Frontal cortex (tissue), 2 donors: Measurements from ENCODE around the gene EHBP1L1.

DNA sequence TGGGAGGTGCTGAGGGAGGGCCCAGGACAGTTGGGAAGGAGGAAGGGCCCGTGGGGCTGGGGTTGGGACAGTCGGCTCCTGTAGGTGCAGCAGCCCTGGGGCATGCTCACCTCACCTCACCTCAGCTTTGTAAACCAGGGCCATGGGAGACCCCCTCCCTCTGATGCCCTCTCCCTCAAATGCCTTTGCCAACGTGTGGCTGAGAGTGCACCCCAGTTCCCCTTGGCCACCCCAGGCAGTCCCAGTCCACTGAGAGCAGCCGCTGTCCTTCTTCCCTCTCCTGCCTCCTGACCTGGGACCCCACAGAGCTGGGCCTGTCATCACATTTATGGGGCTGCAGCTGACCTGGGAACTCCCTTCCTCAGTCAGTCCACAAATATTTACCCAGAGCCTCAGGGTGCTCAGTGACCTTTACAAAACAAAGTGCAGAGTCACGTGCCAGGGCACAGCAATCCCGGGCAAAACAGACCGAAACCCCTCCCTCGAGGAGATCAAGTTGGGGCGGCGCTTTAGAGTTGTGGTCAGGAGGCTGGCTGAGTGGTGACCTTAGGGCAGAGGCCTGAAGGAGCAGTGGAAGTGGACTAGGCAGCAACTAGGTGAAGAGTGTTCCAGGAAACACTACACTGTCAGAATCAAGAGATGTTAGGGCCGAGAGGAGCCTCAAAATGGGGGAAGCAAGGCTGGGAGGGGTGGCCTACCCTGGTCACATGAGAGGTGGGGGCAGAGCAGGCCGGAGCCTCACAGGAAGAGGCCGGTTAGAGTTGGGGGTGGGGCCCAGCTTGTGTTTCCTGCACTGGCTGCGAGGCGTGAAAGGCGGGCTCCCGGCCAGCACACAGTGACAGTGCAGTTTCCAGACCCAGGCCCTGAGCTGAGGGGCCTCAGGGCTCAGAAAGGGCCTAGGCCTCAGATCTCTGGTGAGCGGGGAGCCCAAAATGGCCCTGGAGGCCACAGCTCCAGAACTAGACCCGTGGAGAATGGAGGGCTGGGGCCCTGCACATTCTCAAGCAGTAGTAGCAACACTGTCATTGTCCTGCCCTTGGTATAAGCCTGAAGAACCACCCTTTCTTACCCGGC lies 32.3 kb downstream of the FRMD8 start:
- RAMPAGE, long total RNA, result no peak

GRCh38 chr11:65436651-65436915 lies 50.1 kb downstream of the FRMD8 start:
- RAMPAGE, long total RNA, result no peak

DNA sequence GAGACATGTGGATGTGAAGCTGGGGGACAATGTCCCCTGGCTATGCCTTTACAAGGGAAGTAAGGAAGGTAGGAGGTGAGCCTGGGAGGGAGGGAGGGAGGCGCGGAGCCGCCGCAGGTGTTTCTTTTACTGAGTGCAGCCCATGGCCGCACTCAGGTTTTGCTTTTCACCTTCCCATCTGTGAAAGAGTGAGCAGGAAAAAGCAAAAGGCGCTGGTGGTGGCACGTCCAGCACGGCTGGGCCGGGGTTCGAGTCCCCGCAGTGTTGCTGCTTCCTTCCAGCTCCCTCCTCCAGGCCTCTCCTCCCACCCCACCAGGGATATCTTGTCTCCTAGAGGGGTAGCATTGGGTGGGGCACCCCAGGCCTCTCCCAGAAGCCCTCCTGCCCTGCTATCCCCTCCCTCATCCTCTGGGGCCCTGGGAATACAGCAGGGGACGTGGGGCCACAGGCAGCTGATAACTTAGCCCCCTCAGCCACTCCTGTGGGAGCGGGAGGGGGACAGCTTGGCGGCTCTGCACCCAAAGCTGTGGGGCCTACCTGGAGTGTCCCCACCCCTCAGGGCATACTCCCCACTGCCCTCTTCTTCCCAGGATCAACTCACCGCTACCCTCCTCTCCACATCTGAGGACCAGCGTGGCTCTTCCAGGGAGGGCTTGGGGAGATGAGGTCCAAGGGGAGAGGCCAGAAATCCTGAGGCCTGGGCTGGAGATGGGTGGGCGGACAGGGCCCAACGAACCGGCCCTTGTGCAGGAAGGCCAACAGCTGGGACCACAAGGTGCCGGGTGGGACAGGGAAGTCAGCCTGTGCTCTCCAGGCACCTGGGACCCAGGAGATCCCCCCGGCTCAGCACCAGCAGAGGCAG lies 59.1 kb downstream of the FRMD8 start:
- RAMPAGE, long total RNA, result no peak

GRCh38 chr11:65481400-65482110 lies 43.3 kb upstream of the SCYL1 start:
- RAMPAGE, long total RNA, result no peak

- RAMPAGE, long total RNA, result no peak
Measured at GRCh38 chr11:65491551-65492549, 33.0 kb upstream of the SCYL1 start.

DNA sequence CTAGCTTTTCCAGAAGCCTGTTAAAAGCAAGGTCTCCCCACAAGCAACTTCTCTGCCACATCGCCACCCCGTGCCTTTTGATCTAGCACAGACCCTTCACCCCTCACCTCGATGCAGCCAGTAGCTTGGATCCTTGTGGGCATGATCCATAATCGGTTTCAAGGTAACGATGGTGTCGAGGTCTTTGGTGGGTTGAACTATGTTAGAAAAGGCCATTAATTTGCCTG lies 19.5 kb upstream of the SCYL1 start:
- RAMPAGE, long total RNA, result no peak

DNA sequence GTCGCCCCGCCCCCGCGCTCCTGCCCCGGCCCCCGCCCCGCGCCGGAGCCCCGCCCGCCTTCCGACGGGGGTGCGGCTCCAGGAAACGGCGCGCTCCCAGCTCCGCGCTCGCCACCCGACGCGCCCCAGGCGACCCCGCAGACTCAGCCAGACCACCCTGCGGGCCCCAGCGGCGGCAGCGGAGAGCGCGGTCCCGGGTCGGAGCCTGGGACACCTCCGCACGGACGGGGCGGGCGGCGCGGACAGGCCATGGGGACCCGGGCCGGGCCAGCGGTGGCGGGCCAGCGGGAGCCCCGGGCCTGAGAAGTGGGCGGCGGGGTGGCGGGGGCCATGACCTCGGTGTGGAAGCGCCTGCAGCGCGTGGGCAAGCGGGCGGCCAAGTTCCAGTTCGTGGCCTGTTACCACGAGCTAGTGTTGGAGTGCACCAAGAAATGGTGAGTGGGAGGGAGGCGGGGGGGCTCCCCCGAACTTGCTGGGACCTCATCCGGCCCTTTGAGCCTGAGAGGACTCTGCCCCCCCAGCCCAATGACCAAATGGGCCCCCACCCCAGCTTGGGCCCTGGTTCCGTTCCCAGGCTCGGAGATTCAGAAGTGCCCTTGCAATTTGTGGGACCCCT lies at the start of gene EHBP1L1:
EHBP1L1 (plus strand) TSS at position 81 of the 616 bp plus-strand sequence.
- RAMPAGE, long total RNA, result no peak

DNA sequence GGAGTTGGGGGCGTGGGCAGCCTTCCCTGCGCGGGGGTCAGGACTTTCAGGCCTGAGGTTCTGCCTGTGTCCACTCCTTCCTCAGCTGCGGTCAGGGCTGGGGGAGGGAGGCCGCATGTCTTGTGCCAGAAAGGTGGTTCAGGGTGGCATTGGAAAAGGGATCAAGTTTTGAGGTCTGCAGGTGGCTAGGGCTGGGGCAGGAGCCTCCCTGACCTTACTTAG lies 647 bp downstream of the EHBP1L1 start:
- RAMPAGE, long total RNA, result no peak

GRCh38 chr11:65594838-65595474 lies 644 bp downstream of the KCNK7 start:
- RAMPAGE, long total RNA, result no peak

- RAMPAGE, long total RNA, result no peak
Measured at GRCh38 chr11:65646880-65648098, 9.4 kb downstream of the SIPA1 start.

- RAMPAGE, long total RNA, result no peak
Measured at GRCh38 chr11:65649049-65649446, 11.1 kb downstream of the SIPA1 start.

- RAMPAGE, long total RNA, result no peak
Measured at GRCh38 chr11:65781157-65782088, 647 bp upstream of the AP5B1 start.

- RAMPAGE, long total RNA, result no peak
Measured at GRCh38 chr11:65788847-65789511, 2.1 kb downstream of the OVOL1 start.

- RAMPAGE, long total RNA, result no peak
Measured at GRCh38 chr11:65853755-65854576, 4.0 kb downstream of the CFL1 start.

DNA sequence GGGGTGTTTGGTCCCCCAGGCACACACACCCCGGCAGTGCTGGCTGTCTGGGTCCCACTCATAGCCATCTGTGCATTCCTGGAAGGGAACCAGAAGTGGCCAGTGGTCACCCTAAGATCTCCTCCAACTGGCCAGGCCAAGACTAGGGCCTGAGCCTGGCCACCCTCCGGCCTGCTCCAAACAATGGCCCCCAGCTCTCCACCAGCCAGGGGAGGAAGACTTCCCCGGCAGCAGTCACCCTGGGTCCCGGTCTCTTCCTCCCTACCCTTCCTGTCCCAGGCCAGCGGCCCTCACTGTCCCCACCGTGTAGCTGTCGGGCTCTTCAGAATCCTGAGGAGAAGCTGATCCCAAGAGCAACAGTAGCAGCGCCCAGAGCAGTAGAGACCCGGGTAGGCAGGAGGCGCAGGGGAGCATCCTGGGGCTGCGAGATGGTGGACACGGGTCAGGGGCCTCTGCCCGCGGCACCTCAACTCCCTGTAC lies 619 bp downstream of the EFEMP2 start:
- RAMPAGE, long total RNA, result no peak

DNA sequence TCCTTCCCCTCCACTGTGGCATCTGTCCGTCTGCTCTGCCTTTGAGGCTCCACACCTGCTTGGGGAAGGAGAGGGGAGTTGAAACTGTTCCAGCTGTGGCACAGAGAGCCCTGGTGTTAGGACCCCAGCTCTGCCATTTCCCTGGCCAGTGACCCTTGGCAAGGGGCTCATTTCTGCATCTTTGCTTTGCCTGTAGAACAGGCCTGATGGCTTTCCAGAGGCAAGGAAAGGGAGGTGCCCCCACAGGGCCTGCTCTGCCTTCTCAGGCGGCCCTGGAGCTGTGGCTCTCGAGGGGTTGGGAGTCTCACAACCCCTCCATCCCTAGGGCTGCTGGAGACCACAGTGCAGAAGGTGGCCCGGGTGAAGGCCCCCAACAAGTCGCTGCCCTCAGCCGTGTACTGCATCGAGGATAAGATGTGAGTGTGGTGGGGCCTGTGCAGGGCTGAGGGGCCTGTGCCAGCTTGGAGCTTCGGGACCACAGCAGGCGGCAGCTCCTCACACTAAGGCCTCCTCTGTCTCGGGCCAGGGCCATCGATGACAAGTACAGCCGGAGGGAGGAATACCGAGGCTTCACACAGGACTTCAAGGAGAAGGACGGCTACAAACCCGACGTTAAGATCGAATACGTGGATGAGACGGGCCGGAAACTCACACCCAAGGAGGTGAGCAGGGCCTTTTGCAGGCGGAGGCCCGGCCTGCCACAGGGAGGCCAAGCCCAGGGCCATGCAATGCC lies 15.9 kb downstream of the SART1 start:
- RAMPAGE, long total RNA, result no peak

DNA sequence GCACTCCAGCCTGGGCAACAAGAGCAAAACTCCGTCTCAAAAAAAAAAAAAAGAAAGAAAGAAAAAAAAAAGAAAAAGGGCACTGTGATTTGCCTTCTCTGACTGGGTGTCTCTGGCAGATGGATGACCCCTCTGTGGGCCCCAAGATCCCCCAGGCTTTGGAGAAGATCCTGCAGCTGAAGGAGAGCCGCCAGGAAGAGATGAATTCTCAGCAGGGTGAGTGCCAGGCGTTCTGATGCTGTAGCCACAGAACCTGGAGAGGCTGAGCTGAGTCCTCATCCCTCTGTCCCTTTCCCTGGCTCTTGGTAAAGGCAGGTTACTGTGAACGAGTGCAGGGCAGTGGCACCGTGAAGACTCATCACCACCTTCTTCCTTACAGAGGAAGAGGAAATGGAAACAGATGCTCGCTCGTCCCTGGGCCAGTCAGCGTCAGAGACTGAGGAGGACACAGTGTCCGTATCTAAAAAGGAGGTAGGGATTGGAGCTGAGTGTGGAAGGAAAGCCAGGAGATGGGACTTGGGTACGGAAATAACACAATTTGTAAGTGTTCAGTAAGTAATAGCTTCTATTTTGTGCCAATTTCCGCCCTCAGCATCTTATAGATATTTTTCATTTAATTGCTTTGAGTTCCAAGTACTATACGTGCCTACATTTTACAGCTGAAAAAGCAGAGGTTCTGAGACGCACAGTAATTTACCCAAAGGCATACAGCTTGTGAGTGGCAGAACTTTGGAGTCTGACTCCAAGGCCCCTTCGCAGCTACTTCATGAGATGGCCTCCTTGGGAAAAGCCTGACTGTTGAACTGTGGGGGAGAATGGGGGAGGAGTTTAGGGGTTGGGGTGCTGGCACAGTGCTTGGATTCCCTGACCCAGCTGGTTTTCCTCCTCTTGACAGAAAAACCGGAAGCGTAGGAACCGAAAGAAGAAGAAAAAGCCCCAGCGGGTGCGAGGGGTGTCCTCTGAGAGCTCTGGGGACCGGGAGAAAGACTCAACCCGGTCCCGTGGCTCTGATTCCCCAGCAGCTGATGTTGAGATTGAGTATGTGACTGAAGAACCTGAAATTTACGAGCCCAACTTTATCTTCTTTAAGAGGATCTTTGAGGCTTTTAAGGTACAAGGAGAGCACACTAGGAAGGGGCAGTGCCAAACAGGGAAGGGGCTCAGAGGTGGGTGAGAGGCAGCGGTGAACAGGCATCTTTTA lies 6.2 kb downstream of the SF3B2 start:
- RAMPAGE, long total RNA, result no peak

GRCh38 chr11:66067660-66068332 lies 2.3 kb upstream of the PACS1 start:
- RAMPAGE, long total RNA, result no peak

DNA sequence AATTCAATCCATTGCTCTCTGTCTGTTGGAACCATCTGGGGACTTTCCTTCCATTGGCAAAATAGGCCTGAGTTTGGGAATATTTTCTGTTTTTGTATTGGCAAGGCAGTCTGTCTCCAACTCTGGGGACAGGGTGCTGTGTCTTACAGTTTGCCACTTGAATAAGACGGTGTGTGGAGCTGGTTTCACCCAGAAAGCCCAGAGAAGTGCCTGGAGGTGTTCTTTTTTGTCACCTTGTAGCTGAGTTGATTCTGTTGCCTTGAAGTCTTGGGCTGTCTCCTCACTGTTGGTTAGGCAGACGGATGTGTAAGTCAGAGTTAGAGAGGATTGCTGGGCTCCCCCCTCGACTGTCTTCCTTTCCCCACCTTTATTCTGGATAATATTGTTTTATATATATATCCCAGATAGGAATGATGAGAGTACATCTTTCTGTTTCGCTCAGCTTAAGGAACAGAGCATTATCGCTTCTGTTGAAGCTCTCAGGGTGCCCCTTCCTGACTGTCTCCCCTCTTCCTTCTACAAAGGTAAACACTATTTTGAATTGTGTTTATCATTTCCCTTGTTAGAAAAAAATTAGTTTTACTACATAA lies 1.5 kb downstream of the PACS1 start:
- RAMPAGE, long total RNA, result no peak

- RAMPAGE, long total RNA, result no peak
Measured at GRCh38 chr11:66137336-66137733, 67.3 kb downstream of the PACS1 start.